ENCODE results near the genes ZNF488, ARHGAP22 and DRGX.

- PRO-cap = no peak
- CAGE, long polyA plus RNA = no peak
Observed at GRCh38 chr10:46001425-46002672, 28.6 kb downstream of the NCOA4 start.

- PRO-cap = no peak
- CAGE, long polyA plus RNA = no peak
Observed at GRCh38 chr10:46031998-46032374, 1.6 kb upstream of the NCOA4 start.

GRCh38 chr10:46033518-46034259, 3.3 kb upstream of the NCOA4 start:
- PRO-cap = no peak
- CAGE, long polyA plus RNA = no peak

DNA sequence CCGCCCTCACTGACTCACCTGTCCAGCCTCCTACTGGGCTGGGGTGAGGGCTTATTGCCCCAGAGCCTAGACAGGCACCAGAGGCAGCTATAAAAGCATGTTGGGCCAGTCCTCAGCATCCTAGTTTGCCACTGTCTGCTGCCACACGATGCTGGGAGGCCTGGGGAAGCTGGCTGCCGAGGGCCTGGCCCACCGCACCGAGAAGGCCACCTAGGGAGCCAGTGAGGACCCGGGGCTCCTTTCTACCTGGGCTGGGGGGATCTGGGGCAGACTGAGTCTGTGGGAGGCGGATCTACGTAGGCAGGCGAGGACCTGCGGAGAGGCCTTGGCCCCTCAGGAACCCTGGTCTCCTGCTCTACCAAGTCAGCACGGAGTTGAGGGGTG, 6.6 kb upstream of the ANXA8L1 start:
- PRO-cap = no peak
- CAGE, long polyA plus RNA = no peak

GRCh38 chr10:46786493-46787624, 124.4 kb upstream of the PTPN20 start:
- PRO-cap = bidirectional peak, plus-strand start at chr10:46786874, minus-strand start at chr10:46786802
- CAGE, long polyA plus RNA = no peak

DNA sequence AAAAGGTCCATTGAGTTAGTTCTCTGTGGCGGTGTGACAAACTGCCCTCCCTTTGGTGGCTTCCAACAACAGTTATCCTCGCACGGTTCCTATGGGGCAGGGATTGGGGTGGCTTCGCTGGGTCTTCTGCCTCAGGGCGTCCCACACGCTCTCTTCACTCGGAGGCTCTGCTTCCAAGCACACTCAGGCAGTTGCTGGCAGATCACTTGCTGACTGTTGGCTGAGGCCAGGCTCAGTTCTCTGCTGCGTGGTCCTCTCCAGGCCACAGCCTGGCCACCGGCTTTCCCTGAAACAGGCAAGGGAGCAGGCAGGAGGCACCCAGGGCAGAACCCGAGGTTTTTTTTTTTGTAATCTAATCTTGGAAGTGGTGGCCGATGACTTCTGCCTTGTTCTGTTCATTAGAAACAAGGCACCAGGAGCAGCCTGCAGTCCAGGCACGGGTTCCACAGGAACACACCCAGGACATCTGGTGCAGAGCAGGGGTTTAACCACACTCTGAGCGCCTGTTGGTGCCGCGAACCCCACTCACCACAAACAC, 112.1 kb downstream of the PTPN20 start:
- PRO-cap = no peak
- CAGE, long polyA plus RNA = no peak

- PRO-cap = no peak
- CAGE, long polyA plus RNA = no peak
Observed at GRCh38 chr10:47318905-47319270, 3.4 kb upstream of the GDF2 start.

GRCh38 chr10:47384103-47384971, at the start of gene ZNF488:
Gene ZNF488, minus strand, starts transcription at chr10:47384293.
- PRO-cap = no peak
- CAGE, long polyA plus RNA = no peak

DNA sequence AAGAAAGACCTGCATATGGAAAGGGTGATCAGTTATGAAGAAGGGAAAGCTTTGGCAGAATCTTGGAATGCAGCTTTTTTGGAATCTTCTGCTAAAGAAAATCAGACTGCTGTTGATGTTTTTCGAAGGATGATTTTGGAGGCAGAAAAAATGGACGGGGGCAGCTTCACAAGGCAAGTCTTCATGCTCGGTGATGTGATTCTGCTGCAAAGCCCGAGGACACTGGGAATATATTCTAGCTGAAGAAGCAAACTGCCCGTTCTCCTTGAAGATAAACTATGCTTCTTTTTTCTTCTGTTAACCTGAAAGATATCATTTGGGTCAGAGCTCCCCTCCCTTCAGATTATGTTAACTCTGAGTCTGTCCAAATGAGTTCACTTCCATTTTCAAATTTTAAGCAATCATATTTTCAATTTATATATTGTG, 56.8 kb downstream of the SYT15B start:
- PRO-cap = no peak
- CAGE, long polyA plus RNA = no peak

DNA sequence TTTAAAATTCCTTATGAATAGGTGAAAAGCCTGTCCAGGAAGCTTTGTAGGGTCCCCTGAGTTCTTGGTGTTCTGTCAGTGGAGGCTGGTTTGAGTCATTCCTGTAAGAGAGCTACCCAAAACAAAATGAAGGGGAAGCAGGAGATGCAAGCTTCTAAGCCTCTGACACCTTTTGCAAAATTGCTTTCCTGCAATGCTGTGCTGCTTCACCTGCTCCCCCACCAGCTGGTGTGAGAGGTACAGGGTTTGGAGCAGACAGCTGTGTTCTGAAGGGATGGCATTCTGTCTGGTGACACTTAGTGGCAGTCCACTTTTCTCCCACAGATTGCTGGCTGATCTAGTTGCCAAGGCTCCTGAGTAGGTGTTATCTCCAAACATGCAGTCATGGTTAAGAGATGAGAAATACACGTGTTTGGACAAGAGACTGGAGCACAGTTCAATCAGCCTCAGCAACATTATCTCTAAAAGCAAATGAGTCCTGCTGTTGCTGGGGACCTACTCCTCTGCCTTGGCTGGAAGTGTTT, 23.8 kb downstream of the NPY4R2 start:
- PRO-cap = no peak
- CAGE, long polyA plus RNA = no peak

DNA sequence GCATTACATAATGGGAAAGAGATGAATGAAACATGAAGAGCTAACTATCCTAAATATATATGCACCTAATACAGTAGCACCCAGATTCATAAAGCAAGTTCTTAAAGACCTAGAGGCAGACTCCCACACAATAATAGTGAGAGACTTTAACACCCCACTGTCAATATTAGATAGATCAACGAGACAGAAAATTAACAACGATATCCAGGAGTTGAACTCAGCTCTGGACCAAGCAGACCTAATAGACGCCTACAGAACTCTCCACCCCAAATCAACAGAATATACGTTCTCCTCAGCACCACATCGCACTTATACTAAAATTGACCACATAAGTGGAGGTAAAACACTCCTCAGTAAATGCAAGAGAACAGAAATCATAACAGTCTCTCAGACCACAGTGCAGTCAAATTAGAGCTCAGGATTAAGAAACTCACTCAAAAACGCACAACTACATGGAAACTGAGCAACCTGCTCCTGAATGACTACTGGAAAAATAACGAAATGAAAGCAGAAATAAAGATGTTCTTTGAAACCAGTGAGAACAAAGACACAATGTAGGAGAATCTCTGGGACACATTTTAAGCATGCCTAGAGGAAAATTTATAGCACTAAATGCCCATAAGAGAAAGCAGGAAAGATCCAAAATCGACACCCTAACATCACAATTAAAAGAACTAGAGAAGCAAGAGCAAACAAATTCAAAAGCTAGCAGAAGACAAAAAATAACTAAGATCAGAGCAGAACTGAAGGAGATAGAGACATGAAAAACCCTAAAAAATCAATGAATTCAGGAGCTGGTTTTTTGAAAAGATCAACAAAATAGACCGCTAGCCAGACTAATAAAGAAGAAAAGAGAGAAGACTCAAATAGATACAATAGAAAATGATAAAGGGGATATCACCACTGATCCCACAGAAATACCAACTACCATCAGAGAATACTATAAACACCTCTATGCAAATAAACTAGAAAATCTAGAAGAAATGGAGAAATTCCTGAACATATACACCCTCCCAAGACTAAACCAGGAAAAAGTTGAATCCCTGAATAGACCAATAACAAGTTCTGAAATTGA, 67.5 kb downstream of the MAPK8 start:
- PRO-cap = no peak
- CAGE, long polyA plus RNA = no peak

DNA sequence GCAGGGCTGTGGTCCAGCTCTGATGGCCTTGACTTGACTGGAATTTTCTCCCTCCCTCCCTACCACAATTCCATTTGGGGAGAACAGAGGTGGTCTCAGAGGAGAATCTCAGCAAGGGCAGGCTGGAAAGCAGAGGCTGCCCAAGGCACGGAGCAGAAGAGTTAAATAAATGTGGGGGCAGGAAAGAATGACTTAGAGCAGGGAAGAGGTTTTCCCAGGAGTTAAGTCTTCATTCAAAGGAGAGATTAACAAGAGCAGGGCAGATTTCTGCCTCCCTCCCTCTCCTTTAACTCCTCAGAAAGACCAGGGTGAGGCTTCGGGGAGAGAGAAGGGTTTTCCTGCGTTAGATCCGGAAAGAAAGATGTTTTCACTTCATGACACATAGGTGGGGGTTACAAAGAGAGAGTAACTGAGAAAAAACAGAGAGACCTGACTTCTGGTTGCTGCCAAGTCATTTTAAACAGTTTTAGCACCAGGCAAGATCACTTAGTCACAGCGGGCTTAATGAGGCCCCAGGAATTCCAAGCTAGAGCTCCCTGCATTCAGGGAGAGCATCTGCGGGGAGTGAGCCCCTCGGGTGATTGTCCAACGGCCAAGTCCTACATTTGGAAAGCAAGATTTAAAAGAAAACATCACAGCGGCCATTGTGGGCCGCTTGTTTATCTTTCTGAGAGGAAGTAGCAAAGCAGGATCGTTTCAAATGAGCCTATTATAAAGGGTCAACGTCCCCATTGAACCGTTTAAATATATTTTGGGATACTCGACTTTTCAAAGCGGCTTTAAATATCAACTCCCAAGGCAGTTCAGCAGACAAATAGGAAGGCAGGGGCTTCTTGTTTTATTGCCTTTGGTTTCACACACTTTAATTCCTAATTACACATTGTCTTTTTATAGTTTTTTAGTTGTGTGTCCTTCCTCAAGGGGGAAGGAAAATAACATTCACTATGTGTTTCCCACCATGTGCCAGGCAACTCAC, 78.5 kb downstream of the ARHGAP22 start:
- PRO-cap = no peak
- CAGE, long polyA plus RNA = no peak

DNA sequence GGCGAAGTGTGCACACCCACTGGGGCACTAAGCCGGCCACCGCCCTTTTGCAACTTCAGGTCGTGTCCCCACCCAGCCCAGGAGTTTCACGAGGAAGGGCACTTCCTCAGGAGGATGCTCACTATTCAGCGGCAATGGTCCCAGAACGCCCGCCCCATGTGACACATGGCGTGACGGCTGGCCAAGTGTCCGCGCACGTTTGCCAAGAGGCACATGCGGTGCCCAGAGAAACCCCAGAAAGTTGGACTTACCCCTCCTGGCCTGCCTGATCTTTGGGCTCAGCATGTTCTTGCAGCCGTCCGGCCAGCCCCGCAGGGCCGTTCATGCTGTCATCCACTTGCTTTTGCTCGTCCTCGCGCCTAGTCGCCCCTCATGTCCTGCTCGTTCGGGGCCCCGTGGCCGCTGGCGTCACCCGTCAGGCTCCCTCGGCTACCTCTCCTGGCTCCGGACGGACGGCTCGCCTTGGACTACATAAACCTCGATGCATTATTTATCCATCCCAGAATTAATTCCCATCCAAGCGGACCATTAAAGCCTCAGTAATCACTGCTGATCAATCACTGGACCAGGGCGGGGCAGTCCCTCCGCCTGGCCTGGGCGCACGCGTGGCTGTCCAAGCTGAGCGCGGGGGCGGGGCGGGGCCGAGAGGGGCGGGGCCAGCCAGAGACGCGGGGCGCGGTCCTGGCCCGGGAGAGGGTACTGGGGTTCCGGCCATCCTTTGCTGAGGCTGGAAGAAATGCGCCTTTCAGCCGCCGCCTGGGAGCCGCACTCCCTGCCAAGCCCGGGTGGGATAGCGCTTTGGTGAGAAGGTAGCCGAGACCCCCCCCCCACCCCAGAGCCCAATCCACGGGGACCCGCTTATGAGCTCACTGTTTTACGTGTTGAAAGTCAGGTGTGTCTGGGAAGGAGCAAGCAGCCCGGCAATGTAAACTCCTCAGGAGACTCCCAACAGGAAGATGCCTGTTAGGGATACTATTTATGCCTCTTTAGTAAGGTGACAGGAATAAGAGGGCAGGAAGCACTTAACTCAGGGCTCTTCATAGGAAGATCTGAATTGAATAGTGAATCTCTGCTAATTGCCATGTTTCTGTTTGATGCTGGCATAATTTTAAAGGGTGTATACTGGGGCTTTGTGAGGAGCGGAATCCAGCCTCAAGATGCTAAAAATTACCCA, at the start of gene ARHGAP22:
ARHGAP22 (minus strand) TSS at position 562 of the 1,174 bp plus-strand sequence.
- PRO-cap = no peak
- CAGE, long polyA plus RNA = no peak

DNA sequence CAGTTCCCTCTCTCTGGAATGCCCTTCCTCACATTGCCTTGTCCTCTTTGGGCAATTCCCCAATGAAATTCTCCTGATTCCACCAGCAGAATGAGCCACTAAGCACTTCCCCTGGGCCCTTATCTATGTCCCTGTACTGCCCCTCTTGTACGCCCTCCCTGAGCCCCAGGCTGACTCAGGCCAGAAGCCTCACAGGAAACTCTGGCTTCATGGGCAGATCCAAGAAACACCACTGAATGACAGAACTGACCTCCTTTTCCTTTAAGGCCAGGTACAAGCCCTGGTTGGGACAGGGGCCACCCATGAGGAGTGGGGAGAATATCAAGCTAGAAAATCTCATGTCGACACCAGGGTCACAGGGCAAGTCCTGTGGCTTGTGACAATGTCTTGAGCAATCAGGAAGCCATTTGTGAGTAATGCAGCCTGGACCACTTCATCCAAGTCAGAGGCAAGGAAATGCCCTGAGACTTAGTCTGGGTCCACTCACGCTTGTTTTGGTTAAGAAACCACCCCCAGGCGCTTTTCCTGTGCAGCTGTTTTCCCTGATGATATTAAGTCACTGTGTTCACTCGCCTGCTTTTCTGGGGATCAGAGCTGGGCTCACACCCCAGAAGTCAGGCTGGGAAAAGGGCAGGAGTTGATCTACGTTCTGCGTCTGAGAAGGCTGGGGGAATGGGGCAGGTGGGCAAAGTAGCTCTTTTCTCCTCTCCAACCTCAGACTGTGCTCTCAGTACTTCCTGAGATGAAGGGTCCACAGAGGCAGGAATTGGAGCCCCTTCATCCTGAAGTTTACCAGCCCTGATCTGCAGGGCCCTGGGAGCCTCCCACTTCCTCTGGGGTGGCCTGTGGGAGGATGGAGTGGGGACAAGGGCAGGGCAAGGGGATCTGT, 2.1 kb upstream of the ARHGAP22 start:
- PRO-cap = no peak
- CAGE, long polyA plus RNA = no peak

- PRO-cap = bidirectional peak, plus-strand start at chr10:48671402, minus-strand start at chr10:48671311; bidirectional peak, plus-strand start at chr10:48671796, minus-strand start at chr10:48671618
- CAGE, long polyA plus RNA = no peak
Observed at GRCh38 chr10:48671395-48671861, 13.2 kb upstream of the WDFY4 start.

DNA sequence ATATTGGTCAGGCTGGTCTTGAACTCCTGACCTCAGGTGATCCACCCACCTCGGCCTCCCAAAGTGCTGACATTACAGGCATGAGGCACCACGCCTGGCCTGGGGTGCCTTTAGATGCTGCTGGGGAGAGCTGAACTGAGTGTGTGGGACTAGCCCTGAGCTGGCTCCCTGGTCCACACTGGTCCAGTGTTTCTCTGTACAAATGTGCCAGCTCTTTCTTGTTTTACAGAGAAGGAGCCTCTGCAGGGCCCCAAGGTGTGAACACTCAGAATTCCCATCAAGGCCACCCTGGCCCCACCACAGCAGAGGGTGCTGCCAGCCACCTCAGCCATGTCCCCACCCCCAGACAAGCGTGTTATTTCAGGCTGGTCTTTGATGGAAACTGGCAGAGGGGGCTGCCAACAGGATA, 68.4 kb upstream of the LRRC18 start:
- PRO-cap = no peak
- CAGE, long polyA plus RNA = no peak

DNA sequence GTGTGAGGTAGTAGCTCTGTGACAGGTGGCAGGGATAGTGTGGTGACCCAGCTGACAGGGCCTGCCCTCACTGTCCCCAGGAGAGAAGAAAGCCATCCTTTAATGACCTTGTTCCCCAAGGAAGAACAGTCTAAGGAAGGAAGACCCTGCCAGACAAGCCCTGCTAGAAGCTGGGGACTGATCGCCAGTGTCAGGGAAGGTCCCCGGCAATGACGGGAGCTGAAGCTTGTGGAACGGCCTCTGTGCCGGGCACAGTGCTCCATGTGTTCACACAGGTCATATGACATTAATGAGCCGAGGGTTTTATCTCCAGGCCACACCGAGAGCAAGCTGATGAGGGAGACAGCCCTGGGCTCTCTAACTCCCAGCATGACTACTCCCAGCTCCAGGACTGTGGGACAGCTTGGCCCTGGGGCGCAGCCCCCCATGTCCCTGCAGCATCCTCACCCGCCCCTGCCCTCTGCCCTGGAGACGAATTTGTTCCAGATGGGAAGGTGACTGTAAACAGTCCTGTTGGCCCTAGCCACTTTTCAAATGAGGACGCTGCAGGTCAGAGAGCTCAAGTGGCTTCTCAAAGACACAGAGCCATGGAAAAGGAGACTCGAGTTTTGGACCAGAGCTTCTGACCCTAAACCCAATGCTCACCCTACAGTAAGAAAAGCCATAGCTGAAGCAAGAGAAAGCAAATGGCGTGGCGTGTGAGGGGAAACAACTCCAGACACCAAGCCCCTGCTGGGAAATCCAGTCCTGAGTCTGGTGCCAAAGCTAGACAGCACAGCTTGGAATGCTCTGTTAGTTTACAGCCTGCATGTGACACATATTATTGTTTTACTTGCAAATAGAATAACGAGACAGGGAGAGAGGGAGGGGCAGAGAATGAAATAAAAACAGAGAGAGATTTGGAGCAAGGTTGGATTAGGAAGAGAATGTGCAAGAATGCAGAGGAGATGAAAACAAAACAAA, 69.3 kb upstream of the LRRC18 start:
- PRO-cap = no peak
- CAGE, long polyA plus RNA = no peak

GRCh38 chr10:49323038-49323401, 24.1 kb downstream of the C10orf71 start:
- PRO-cap = no peak
- CAGE, long polyA plus RNA = no peak

GRCh38 chr10:49395287-49396462, at the start of gene DRGX:
Gene DRGX, minus strand, starts transcription at chr10:49396089.
- PRO-cap = no peak
- CAGE, long polyA plus RNA = no peak

DNA sequence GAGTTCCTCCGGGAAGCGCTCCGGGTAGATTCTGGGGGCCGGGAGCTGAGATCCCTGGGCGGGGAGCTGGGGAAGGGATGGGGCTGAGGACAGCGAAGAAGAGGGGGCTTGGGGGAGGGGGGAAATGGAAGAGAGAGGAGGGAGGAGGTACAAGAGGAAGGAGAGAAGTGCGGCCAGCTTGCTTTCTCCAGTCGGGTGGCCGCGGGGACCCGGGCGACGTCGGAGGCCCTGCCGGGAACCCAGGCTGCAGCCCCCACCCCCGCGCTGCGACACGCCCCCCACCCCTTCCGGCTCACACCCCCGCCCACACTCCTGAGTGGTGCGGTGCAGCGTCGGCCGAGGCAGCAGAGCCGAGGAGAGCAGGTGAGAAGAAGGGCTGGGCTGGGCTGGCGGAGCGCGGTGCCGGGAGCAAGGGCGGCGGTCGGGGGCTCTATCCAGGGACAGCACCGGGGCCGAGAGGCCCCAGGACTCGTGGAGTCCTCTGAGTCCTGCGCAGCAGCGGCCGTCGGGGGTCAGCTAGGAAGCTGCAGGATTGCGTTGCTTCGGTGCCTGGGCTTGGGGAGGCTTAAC, 361 bp downstream of the CHAT start:
- PRO-cap = no peak
- CAGE, long polyA plus RNA = no peak